Jejunum (tissue), 1 donor: ENCODE results near the gene CFAP97D2.

- PRO-cap = no peak
Observed at GRCh38 chr13:113857912-113858516, 5.9 kb downstream of the GAS6 start.

DNA sequence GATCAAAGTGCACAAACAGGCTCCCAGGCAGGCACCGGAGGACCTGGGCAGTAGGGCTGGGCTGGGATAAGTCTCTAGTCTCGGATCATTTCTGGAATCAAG is 3.6 kb downstream of the GAS6 start:
- PRO-cap = no peak

DNA sequence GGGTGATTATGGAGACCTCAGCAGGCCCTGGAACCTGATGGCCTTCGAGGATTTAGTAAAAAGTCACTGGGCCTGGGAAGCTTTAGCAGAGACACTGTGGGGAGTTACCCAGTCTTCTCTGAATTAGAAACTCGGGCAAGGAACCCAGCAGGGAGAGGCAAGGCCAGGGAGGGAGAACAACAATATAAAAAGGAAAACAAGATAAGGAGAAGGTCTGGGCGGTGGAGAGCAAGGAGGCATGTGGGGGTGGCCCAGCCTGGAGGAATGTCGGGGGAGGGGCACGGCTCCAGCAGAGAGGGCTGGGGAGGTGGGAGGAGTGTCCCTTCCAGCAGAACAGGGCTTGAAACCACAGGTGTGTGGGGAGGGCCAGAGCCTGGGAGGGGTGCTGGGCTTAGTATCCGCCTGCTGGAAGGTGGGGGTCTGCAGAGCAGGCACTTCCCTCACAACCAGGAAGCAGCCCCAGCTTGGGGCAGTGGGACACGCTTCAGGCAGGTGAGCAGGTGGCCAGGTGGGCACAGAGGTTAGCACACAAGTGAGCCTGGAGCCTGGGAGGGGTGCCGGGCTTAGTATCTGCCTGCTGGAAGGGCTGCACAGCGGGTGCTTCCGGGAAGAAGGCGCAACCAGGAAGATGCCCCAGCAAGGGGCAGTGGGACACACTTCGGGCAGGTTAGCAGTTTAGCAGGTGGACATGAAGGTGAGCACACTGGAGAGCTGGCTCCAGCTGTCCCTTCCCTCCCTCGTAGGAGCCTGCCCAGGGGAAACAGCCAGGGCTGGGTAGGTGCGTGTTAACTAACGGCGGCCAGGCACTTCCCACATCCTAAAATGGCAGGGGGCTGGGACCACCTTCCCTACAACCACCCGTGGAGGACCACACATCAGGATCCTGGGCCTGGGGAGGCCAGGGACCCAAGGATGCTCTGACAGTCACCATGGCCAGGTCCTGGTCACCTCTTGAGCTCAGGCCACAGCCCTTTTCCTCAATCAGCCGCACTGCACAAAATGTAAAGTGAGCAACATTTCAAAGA is 3.1 kb downstream of the GAS6 start:
- PRO-cap = bidirectional peak, plus-strand start at position 292 of the sequence, minus-strand start at position 125 of the sequence

GRCh38 chr13:113982130-113982404 is 8.2 kb upstream of the C13orf46 start:
- PRO-cap = no peak

DNA sequence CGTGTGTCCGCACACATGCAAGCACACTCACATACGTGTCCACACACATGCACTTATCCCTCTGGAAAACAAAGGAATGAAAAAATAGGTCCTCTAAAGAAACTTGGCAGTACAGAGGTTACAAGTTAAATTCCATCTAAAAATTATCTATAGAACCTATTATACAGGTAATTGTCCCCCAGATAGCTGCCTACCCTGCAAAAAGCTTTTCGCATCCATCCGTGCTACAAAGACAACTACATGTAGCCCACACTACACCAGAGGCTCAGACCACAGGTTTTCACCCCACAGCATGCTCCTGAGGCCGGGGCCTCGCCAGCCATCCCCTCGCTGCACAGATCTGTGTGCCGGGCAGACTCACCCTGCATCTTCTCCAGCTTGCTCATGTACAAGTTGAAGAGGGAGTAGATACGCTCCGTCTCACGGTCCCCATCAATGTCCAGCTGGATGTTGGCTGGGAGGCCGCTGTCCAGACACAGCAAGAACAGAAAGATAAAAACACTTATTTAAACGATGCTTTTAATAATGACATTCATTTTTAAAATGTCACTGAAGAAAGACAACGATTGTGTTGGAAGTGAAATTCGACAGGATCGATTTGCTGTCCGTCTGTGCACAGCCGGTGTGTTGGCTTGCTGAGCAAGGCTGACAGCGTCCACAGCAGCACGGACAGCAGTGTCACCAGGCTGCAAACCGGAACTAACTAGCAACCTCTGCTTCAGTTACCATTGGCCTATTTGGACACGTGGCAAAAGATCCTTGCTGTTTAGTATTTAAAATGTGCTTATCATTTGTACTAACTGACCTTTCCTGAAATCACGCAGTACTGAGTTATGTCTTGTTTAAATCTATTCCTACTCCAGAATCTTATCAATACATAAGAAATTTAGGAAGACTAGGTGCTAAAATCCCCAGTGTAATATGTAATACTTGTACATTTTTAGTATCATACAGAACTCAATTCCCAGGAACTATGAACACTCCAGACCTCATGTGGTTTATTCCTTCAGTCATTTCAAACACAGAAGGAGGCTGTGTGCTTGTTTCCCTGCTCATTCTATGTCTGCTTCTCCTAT is 18.6 kb upstream of the C13orf46 start:
- PRO-cap = no peak

DNA sequence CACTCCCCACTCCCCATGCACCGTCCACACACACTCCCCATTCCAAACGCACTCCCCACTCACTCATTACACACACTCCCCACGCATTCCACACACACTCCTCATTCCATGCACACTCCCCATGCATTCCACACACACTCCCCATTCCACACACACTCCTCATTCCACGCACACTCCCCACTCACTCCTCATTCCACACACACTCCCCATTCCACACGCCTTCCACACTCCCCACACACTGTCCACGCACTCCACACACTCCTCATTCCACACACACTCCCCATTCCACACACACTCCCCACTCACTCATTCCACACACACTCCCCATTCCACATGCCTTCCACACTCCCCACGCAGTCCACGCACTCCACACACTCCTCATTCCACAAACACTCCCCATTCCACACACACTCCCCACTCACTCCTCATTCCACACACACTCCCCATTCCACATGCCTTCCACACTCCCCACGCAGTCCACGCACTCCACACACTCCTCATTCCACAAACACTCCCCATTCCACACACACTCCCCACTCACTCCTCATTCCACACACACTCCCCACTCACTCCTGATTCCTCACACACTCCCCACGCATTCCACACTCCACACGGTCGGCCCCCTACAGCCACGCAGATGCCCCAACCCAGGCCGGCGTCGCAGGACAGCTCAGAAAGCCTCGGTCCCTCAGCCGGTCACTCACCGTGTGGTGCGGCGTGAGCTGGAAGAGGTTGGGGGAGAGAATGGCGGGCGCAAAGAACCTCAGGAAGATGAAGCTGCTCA is 38.8 kb upstream of the C13orf46 start:
- PRO-cap = no peak

- PRO-cap = no peak
Observed at GRCh38 chr13:114032036-114032518, 58.2 kb upstream of the C13orf46 start.

- PRO-cap = no peak
Observed at GRCh38 chr13:114053133-114053642, 79.2 kb downstream of the RASA3 start.

- PRO-cap = bidirectional peak, plus-strand start at chr13:114065341, minus-strand start at chr13:114065221; unidirectional peak, minus-strand start at chr13:114065436; unidirectional peak, minus-strand start at chr13:114065470; bidirectional peak, plus-strand start at chr13:114065906, minus-strand start at chr13:114065821
Observed at GRCh38 chr13:114065051-114066240, 67.0 kb downstream of the RASA3 start.

DNA sequence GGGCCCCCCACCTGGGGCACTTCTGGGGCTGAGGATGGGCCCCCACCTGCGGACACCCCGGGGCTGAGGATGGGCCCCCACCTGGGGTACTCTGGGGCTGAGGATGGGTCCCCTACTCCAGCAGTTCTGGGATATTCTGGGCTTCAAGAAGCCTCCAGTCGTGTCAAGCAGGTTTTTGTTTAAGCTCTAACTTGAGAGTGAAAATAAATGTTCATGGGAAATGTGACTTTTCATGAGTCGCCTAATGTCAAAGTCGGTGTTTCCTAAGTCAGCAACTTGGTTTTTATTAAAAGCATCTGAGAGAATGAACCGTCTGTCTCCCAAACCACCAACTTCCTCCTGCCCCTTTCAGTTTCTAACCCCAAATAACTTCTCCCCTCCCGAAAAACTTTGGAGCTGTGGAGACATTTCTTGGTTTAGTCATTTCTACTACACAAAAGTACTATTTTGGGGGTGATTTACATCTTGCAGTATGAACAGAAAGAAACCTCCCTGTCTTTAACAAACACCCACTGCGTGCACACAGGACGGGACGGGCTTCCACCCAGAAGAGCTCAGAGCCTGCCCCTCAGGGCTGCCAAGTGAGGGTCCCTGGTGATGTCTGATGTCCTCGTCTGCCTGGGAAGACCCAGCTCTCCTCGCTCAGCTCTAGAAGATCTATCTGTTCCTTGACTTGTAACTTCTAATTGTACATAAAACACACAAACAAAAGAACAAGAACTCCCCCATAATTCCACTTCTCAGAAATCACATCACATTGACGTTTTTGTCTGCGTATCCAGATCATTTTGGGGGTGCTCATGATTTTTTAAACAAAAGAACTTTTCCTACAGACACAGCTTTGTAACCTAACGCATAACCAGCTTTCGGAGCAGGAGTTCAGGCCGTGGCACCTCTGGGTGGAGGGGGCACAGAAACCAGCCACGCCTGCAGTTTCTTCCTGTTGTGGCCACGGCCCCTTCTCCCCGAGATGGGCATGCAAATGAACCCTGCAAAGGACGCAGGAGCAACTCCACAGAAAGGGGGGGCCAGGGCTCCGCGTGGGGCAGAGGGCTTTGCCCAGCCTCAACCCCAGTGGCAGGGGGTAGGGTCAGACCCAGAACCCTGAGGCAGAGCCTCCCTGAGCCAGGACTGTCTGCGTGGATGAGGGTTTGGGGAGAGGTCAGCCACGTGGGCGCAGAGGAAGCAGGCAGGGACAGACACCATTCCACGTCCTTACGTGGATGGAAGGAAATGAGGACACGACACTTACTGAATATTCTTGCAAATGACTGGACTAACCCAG is 64.8 kb downstream of the RASA3 start:
- PRO-cap = no peak

DNA sequence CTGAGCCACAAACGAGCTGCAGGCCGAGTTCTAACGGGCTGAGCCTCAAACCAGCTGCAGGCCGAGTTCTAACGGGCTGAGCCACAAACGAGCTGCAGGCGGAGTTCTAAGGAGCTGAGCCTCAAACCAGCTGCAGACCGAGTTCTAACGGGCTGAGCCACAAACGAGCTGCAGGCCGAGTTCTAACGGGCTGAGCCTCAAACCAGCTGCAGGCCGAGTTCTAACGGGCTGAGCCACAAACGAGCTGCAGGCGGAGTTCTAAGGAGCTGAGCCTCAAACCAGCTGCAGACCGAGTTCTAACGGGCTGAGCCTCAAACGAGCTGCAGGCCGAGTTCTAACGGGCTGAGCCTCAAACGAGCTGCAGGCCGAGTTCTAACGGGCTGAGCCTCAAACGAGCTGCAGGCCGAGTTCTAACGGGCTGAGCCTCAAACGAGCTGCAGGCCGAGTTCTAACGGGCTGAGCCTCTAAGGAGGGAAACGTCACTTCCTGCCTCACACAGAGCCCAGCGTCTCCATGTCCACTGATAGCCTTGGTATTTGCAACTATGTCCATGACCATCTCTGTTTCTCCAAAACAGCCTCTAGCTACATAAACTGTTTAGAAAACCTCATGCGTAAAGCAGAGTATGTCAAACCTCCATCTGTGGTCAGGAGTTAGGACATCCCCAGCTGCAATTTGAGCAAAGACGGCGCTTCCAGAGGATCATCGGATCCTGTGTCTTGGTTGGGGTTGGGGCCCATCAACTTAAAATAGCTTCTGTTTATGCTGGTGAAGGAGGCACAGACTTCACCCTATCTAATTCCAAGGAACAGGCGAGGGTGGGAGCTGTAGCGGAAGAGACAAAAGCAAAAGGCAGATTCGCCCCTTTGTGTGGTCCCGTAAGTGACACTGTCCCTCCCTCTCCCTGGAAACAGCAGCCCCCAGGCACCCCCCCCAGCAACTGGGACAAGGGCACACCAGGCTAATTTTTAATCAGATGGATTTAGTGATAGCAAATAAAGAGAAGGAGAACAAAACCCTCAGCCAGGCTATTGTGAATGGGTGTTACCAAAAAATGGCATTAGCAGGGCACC is 20.9 kb downstream of the RASA3 start:
- PRO-cap = no peak

GRCh38 chr13:114131750-114132228 is 634 bp downstream of the RASA3 start:
- PRO-cap = no peak

- PRO-cap = no peak
Observed at GRCh38 chr13:114178992-114179498, at the start of gene CFAP97D2. Gene CFAP97D2, plus strand, starts transcription at chr13:114179257.